Gastrocnemius medialis (tissue), 3 donors: ENCODE measurements around a stretch of chr2.

DNA sequence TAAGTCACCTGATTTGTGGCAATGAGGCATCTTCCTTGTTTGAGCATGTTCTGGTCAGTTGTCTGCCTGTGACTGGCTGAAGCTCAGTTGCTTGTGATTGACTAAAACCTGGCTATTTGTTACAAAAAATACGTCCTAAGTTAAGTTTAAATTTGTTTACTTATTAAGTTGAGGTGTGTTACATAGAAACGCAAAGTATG lies 746.0 kb upstream of the DDX18 start:
- PRO-cap, result no peak
- RAMPAGE, long total RNA, 3 experiments, result no peak in any of the 3 experiments

DNA sequence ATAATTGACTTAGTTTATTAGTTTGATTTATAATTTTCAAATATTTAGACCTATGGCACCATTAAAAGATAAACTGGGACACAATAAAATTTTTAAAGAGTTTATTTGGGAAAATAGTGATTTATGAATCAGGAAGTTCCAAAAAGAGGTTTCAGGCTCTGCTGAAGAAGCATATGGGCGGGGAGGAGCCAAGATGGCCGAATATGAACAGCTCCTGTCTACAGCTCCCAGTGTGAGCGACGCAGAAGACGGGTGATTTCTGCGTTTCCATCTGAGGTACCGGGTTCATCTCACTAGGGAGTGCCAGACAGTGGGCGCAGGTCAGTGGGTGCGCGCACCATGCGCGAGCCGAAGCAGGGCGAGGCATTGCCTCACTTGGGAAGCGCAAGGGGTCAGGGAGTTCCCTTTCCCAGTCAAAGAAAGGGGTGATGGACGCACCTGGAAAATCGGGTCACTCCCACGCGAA lies 289.2 kb upstream of the DDX18 start:
- PRO-cap, result no peak
- RAMPAGE, long total RNA, 3 experiments, result no peak in any of the 3 experiments

DNA sequence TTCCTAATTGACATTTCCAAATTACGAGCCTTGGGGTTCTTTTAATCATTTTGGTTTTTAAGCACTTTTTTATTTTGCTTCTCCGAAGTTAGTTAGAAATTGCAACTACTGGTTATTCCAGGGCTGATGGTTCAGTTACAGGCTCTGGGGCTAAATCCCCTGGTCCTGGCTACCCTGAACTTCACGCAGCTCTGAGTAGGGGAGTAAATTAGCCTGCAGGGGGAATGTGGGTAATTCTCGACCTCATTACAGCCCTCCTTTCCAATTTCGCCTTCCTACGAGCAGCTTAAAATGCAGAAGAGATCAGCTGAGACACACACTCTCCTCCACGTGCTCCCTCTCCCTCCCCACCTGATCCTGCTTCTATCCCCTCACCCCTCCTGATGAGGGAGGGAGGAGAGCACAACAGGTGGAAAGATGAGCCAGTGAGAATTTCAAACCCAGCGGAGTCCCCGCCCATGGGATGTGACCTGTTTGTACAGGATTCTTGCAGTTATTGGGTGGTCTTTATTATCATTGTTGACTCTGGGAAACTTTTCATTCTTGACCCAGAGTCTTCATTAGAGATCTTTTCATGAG lies 35.4 kb downstream of the DDX18 start:
- PRO-cap, result no peak
- RAMPAGE, long total RNA, 3 experiments, result no peak in any of the 3 experiments

DNA sequence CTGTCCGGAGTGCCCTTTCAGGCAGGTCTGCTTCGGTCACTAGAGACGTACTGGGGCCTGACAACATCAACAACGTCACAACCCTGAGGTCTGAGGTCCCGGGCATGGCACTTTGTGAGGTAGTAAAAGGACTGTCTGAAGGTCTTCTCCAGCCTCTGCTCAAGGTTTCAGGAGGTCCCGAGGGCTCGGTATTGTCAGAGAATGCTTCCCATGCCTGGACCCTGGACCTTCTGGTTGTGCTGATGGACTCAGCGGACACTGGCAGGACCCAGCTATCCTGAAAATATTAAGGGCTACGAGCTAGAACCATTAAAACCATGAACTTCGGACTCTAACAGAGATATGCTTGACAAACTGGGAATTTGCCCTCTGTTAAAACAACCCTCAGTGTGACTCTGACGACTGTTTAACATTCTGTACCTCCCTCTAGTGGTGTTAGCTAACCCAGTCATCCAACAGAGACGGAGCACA lies 96.6 kb downstream of the CCDC93 start:
- PRO-cap, result no peak
- RAMPAGE, long total RNA, 3 experiments, result no peak in any of the 3 experiments

DNA sequence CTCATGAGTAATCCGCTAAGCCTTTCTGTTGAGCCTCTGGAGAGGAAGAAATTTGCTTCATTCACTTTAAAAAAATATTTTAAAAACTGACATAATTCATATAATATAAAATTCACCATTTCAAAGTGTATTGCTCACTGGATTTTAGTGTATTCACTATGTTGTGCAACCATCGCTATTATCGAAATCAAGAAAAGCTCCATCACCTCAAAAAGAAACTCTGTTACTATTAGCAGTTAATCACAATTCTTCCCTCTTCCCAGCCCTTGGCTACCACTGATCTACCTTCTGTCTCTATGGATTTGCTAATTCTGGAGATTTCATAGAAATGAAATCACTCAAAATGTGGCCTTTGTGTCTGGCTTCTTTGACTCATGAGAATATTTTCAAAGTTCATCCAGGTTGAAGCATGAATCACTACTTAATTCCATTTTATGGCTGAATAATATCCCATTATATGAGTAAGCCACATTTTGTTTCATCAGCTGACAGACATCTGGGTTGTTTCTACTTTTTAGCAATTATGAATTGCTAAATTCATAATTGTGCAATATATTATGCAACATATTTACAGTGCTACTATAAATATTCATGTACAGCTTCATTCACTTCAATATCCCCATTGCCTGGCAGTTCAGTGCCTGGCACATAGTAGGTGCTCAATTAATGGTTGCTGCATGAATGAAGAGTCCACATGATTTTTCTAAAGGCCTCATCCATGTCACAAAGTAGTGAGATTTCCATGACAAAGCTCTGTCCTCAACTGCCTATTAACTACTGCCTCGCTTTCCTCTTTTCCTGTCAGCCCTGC lies 33.1 kb downstream of the CCDC93 start:
- PRO-cap, result no peak
- RAMPAGE, long total RNA, 3 experiments, result no peak in any of the 3 experiments

- PRO-cap, result no peak
- RAMPAGE, long total RNA, 3 experiments, result no peak in any of the 3 experiments
These were observed 1.0 kb downstream of the CCDC93 start for GRCh38 chr2:118012916-118013170.

GRCh38 chr2:118016546-118017400 lies 2.9 kb upstream of the CCDC93 start:
- PRO-cap, result no peak
- RAMPAGE, long total RNA, 3 experiments, result no peak in any of the 3 experiments

DNA sequence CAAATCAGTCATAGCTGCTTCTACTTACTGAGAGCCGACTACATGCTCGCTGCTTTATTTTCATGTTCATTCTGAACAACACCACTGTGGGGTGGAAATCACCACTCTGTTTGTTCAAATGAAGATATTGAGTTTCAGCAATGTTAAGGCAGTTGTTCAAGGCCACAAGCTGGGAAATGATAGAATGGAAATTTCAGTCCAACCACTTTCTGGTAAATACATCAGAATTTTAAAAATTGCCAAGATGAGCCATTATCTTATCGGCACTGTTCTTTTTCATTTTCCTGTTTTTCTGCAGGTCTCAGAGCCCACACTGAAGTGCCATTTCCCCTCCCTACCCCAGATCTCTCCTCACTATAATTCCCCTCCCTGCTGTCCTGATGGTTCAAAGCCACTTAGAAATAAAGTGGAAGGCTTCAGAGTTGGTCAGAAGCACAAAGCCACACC lies 88.5 kb downstream of the INSIG2 start:
- PRO-cap, result no peak
- RAMPAGE, long total RNA, 3 experiments, result no peak in any of the 3 experiments

GRCh38 chr2:118224955-118225326 lies 136.7 kb downstream of the INSIG2 start:
- PRO-cap, result no peak
- RAMPAGE, long total RNA, 3 experiments, result no peak in any of the 3 experiments

DNA sequence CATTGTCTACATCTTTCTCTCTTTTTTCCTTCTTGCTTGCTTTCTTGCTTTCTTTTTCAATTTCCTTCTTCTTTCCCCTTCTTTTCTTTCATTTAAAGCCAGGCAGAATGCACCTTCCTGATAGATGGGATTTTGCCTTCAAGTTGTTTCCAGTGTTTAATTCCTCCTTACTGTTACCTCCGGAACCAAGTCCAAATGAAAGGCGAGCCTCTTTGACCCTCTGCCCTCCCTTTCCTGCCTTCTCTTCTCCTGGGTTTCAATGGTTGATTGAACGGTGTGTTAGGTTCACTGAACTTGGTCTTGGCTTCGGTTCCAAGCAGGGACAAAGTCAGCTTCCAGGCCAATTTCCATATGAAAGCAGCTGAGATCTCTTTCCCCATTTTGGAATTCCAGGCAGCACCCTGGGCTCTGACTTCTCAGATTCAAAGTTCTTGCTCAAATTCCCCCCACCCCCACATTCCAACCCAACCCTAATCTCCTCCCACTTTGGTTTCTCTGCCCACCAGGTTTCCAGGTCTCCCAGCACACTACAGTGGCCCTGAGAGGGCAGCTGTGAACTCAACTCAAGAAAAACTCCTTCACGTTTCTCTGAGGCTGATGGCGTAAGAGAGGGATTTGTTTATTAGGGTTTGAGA lies 230.9 kb downstream of the INSIG2 start:
- PRO-cap, result no peak
- RAMPAGE, long total RNA, 3 experiments, result no peak in any of the 3 experiments

DNA sequence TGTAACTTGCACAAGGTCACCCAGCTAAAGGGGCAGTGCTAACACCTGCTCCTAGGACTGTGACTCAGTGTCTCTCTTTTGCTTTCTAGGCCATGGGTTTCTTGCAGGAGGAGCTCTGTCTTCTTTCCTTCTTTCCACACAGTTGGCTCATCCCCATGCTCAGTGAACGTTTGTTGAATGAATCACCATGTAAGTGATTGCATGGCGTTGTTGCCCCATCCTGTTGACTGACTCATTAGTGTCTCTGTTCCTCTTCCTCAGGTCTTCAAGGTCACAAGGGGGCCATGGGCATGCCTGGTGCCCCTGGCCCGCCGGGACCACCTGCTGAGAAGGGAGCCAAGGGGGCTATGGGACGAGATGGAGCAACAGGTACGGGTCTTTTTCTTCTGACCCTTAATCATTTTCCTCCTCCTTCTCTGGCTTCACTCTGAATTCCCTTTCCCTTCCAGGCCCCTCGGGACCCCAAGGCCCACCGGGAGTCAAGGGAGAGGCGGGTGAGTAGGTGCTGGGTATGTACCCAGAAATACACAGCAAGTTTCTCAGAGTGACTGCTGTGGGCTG lies 32.2 kb downstream of the MARCO start:
- PRO-cap, result no peak
- RAMPAGE, long total RNA, 3 experiments, result no peak in any of the 3 experiments

GRCh38 chr2:119049923-119051113 lies 108.2 kb downstream of the C1QL2 start:
- PRO-cap, result no peak
- RAMPAGE, long total RNA, 3 experiments, result no peak in any of the 3 experiments

GRCh38 chr2:119254690-119254985 lies 31.0 kb downstream of the STEAP3 start:
- PRO-cap, result no peak
- RAMPAGE, long total RNA, 3 experiments, result no peak in any of the 3 experiments

DNA sequence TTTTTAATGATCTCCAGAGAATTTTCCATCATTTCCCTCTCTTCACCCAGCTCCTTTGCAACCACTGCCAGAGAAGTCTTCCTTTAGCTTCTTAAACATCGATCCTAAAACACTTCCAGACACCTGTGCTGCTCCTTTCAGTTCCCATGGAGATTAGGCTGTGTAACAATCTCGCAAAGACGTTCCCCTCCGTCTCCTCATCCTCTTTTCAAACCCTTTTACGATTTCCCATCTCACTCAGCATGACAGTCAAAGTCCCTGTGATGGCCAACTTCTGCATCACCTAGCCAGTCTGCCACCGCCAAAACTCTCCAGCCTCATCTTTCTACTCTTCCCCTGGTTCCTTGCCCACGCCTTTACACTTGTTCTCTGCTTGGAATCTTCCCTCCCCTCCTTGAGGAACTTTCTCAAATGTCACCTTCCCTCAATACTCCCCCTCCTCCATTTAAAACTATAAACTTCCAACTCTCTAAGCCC lies 953 bp downstream of the C2orf76 start:
- PRO-cap, result no peak
- RAMPAGE, long total RNA, 3 experiments, result no peak in any of the 3 experiments

DNA sequence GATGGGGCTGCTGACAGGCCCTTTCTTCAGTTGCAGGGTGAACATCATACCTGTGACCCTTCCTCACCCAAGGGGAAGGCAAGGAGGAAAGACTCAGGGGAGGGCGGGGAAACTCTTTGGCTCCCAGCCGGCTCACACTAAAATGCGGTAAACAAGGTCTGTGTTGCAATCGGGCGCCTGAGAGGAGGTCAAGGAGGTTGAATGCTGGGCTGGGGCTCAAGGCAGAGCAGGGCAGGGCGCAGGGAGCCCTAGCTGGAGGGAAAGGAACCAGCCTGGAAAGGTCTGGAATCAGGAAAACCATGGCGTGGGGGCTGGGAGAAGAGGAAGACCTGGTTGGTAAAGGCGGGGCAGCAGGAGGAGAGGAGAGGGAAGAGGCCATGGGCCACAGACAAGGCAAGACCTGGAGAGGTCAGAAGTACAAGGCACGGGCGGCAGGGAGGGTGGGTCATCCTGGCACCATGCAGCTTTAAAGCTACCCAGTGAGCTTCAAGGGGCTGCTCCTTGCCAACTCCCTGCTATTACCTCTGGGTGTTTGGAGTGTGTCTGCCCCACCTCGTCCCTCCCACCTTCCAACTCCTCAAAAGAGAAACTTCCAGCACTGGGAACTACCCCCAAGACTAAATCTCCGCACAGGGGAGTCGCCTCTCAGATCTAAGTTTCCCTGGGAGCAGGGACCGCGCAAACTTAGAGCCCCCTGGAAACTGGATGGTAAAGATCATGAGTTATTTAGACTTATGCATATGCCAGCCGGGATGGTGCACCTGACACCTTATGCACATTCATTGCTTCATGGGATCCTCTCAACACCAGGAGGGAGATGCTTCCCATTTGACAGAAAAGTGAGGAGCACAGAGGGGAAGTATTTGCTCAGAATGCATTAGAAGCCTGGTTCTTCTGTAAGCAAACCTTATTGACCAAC lies 4.6 kb upstream of the TMEM37 start:
- PRO-cap, result no peak
- RAMPAGE, long total RNA, 3 experiments, result no peak in any of the 3 experiments

- PRO-cap, result no peak
- RAMPAGE, long total RNA, 3 experiments, result no peak in any of the 3 experiments
These were observed 43.5 kb downstream of the SCTR start for GRCh38 chr2:119480739-119481200.

DNA sequence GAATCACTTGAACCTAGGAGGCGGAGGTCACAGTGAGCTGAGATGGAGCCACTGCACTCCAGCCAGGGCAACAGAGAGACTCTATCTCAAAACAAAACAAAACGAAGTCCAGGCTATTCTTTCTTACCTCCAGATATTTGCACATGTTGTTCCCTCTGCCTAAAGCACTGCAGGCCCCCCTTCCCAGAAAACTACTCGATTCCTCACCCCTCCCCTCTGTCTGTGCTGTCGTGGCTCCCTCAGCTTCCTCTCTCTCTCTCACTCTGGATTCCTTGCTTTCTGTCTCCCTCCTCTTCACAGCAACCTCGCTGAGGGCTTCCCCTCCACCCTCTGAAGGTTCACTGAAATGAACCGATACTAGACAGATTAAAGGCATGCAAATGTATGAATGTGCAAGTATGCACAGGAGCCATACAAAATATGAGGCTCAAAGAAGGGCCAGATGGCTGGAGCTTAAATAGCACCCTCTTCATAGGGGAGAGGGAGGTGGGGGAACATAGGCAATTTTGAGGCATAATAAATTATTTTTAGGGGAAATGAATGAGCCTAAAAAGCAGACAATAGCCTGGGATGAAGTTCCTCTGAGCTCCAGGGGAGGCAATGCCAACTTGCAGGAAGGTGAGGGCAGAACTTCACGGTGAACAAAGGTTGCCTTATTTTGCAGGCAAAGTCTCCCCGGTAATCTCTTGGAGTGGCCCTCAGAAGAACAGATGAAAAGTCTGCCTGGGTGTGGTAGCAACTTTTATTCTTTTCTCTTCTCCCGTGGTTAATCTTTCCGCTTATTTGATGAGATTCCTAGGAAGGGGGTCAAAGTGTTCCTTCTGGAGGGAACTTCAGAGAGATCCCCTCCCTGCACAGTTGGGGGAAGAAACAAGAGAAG lies 18.7 kb downstream of the TMEM177 start:
- PRO-cap, result no peak
- RAMPAGE, long total RNA, 3 experiments, result no peak in any of the 3 experiments

DNA sequence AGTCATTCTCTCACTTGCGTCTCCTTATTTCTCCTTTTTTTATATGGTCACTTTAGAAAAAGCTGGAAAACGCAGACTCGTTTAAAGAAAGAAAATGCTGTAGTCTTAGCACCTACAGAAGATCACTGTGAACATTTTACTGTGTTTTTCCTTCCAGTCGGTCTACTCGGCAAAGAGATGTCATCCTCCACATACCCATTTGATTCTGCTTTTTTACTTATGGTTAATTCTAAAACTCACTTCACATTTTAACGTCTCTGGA lies 5.1 kb upstream of the TMEM185B start:
- PRO-cap, result no peak
- RAMPAGE, long total RNA, 3 experiments, result no peak in any of the 3 experiments

DNA sequence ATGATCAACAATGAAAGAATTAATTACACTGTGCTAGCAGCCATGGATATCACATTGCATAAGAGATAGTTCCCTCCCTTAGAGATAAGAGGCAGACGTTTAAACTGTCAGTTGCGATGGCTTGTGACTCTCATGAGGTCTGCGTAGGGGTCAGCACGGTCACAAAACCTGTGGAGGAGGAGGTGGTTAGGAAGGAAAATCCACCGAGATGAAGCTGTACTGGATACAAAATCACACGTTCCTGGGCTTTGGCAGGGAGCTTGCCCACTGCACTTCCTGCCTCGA lies 751 bp upstream of the RALB start:
- PRO-cap, result no peak
- RAMPAGE, long total RNA, 3 experiments, result no peak in any of the 3 experiments

DNA sequence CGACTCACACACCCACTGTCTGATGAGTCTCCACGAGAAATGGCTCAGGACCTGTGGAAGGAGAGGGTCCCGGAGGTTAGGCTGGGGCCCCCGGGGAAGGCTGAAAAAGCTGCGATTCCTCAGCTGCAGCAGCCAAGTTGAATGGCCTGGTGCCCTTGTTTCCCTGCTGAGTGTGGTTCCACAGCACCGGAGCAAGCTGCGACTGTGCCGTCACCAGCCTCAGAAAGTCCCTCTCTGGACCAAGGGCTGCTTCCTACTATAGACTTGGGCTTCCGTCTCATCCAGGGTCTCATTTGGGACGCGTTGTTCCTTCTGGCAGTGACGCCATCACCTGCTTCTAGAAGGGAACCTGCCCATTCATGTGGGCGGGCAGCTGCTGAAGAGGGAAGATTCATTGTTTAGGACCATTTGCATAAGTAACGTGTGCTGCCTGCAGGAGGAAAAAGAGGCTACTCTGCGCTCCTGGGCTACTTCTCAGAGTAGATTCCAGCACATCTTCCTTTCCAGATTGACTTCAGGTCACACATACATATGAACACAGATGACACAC lies 180.3 kb downstream of the INHBB start:
- PRO-cap, result bidirectional peak, plus-strand start at position 415 of the sequence, minus-strand start at position 236 of the sequence
- RAMPAGE, long total RNA, 3 experiments, result no peak in any of the 3 experiments